ENCODE results near the genes PSPH and ZNF722.

DNA sequence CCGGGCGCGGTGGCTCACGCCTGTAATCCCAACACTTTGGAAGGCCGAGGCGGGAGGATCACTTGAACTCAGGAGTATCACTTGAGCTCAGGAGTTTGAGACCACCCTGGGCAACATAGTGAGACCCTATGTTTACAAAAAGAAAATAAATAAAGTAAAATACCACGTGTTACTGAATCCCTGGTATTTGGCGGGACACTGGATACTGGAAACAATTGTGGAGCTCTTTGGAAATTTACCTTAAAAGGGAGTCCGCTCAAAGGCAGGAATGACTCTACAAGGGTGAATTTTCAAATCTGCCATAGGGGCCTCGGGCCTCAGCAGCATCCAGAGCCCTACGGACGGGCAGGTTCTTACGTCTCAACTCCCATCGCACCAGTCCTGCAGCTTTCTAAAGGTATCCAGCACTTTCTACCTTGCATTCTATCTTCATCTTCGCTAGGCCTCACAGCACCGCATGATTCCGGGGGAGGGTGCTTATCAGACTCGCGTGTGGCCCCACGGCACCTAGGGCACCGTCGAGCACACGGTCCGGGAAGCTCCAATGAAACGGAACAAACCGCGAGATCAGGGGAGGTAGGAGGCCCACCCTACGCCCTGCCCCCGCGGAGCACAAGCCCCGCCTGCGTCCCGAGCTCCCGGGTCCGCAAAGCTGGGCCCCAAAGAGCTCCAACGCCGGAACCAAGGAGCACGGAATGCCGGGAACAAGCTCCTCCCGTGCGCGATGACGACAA is at the start of gene PSPH:
Gene PSPH, minus strand, starts transcription at position 546 of the 734 bp plus-strand sequence.
- PRO-cap: bidirectional peak, plus-strand start outside the sequence, minus-strand start at position 682 of the sequence

- PRO-cap: no peak
Observed at GRCh38 chr7:56072988-56073325, 8.9 kb downstream of the SUMF2 start.

DNA sequence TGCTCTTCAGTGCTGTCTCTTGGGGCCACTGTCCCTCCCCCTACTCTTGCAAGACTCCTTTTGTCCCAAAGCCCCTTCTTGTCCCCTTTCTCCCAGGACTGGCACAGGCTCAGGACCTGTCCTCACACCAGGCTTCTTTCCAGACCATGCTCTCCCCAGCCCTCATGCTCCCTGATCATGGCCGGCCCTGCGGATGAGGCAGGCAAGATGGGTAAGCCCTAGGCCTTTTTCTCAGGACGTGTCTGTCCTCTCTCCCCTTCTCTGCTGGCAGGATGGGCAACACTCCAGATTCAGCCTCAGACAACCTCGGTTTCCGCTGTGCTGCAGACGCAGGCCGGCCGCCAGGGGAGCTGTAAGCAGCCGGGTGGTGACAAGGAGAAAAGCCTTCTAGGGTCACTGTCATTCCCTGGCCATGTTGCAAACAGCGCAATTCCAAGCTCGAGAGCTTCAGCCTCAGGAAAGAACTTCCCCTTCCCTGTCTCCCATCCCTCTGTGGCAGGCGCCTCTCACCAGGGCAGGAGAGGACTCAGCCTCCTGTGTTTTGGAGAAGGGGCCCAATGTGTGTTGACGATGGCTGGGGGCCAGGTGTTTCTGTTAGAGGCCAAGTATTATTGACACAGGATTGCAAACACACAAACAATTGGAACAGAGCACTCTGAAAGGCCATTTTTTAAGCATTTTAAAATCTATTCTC is 13.3 kb downstream of the PHKG1 start:
- PRO-cap: no peak

DNA sequence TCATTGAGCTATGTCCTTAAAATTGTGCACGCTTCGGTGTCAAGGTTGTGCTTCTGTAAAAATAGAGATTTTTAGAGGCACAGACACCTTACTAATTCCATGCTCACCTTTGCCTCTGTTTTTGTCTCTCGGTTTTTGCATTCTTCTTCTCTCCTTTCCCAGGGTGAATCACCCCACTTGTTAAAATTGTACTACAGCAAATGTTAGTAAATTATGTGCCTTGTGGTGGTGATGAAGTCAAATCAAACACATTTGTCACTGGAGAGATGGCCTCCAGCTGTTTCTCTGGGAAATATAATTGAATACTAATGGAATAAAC is 48.3 kb upstream of the NUPR2 start:
- PRO-cap: no peak

DNA sequence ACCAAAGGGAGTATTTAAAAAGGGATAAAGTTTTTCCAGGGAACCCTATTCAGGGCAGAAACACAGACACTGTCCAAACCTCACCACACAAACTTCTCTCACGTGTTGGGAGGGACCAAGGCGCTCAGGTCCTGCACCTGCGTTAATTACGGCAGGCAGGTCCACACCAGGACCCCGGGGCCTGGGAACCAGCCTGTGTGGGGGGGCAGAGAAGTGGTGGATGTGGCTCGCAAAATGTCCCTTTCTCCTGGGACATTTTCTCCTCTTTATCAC is 73.5 kb upstream of the ZNF722 start:
- PRO-cap: no peak

DNA sequence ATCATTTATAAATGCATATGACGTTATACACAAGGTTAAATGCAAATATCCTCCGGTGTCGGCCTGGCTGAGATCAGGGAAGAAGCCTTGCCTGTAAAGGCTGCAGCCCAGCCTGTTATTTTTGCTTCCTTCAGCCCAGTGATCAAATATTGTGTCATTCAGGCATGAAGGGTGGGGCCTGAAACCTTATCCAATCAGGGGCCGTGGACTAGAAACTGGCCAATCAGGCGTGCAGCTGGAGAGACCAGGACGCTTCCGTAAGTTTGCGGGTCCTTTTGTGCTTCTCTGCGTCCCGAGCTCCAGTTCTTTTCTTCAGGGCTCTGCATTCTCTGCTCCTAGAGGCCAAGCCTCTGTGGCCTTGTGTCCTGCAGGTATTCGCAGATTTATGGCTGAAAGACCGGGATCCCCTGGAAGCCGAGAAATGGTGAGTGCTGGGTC is at the start of gene ZNF722:
Gene ZNF722, plus strand, starts transcription at position 273 of the 438 bp plus-strand sequence.
- PRO-cap: no peak

GRCh38 chr7:63999015-63999299 is 308 bp downstream of the ZNF722 start:
- PRO-cap: no peak

- PRO-cap: no peak
Observed at GRCh38 chr7:64510014-64510662, 52.7 kb downstream of the ZNF680 start.

DNA sequence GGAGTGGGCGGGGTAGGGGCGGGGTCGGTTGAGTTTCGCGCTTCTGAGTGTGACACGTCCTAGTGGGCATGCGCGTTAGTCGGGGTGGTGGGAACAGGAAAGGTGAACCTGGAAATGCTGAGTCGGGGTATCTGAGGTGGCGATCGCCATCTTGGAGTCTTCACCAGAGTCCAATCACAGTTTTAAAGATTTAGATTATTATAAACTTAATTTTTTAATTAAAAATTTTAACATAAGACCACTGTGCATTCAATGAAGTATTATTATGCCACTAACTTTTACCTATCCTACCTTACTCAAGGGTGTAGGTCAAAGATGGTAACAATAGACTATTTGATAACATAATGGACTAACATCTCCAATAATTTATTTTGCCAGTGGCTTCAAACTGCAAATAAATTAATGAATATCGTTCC is 45.8 kb downstream of the ZNF138 start:
- PRO-cap: no peak

DNA sequence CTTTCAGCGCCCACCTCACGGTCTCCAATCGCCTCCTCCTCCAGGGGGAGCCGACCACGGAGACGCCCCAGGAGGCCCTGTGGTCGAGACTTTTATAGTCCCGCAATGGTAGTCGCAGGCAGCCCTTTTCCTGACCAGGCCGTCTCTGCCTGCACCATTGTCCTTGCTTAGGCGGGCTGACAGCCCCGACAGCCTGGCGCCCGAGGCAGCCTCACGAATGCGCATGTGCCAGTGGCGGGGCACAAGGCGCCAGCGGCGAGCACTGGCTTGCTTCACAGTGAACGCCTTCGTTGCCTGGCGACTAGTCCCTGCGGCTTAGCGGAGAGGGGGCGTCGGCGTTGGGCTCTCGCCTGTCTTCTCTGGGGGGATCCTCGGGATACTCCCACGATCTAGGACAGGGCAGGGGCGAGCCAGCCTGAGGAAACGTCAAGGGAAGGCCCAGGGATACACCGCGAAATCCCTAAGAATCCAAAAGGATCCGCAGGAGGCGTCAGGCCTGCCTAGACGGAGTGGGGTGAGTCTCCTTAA is 20.7 kb upstream of the ZNF273 start:
- PRO-cap: bidirectional peak, plus-strand start at position 224 of the sequence, minus-strand start at position 147 of the sequence

DNA sequence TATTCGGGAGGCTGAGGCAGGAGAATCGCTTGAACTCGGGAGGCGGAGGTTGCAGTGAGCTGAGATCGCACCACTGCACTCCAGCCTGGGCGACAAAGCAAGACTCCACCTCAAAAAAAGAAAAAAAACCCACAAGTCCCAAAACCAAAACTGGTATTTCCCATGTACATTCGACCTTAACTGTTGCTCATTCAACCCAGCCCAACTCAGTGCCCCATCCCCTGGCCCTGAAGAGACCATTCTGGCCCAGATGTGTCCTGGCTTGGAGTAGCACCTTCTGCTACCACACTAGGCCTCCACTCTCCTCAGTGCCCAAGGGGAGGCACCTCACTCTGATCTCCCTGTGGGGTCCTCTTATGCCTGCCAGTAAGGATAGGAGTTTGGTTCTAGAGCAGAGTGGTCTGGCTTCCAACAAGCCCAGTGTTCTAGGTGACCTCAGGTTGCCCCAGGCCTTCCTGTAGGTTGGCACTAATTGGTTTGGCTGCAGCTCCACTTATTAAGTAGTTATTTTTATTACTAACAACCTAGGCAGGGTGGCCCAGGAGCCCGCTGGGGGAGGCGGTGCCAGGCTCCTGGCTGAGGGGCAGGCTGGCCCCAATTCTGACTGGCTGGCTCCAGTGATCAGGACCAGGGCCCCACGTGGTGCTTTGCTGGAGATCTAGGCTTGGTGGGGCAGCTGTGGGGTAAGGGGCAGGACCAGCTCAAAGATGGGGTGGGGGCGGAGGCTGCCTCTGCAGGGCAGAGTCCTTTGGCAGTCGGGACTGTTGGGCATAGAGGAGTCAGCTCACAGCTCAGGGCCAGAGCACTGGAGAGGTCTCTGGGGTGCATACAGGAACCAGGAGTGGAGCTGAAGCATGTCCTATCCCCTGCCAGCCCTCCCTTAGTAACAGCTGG is 2.2 kb downstream of the ASL start:
- PRO-cap: no peak

- PRO-cap: no peak
Observed at GRCh38 chr7:66555087-66555364, 73.7 kb upstream of the KCTD7 start.

- PRO-cap: no peak
Observed at GRCh38 chr7:66580375-66580819, 48.3 kb upstream of the KCTD7 start.

- PRO-cap: no peak
Observed at GRCh38 chr7:66629426-66629949, 807 bp downstream of the KCTD7 start.

- PRO-cap: no peak
Observed at GRCh38 chr7:66699961-66700531, 40.5 kb upstream of the RABGEF1 start.

- PRO-cap: no peak
Observed at GRCh38 chr7:66732106-66732460, 8.4 kb upstream of the RABGEF1 start.

DNA sequence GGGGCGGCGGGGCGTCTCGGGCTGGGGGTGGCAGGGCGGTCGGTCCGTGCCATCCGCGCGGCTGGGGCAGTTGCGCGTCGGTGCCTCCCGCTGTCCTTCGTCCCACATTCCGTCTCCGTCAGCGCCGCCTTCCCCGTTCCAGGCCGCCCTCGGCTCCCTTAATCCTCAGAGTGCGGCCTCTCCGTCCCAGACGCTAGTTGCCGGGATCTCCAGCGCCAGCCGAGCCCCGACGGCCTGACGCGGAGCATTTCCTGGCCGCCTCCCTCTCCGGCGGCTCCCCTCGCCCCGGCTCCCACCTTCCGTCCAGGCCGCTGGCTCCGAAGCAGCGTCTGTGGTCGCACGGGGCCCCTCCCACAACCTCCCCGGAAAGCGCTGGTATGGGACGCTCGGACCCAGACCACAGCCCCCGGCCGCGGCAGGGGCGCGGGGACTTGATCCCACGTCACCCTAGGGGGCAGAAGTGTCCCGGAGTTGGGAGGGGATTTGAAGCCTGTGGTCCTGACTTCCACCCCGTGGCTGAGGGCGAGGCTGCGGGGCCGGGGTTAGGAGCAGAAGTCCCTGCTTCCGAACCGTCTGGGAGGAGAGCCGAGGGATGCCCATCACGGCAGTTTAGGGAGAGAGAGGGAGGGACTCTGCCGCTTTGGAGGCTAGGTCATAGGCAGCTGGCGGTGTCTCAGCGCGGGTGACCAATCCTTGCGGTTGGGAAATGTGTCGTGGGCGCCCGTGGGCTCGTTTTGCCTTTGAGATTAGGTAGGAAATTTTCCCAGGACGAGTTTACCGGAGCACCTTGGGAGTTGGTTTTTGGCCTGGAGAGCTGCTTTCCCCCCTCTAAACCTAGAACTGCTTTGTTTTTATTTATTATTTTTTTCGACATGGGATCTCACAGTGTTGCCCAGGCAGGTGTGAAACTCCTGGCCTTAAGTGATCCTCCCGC is 581 bp downstream of the RABGEF1 start:
- PRO-cap: bidirectional peak, plus-strand start at position 189 of the sequence, minus-strand start at position 58 of the sequence; bidirectional peak, plus-strand start at position 302 of the sequence, minus-strand start at position 291 of the sequence; unidirectional peak, minus-strand start at position 594 of the sequence

GRCh38 chr7:66904324-66905096 is 16.5 kb upstream of the TMEM248 start:
- PRO-cap: no peak

DNA sequence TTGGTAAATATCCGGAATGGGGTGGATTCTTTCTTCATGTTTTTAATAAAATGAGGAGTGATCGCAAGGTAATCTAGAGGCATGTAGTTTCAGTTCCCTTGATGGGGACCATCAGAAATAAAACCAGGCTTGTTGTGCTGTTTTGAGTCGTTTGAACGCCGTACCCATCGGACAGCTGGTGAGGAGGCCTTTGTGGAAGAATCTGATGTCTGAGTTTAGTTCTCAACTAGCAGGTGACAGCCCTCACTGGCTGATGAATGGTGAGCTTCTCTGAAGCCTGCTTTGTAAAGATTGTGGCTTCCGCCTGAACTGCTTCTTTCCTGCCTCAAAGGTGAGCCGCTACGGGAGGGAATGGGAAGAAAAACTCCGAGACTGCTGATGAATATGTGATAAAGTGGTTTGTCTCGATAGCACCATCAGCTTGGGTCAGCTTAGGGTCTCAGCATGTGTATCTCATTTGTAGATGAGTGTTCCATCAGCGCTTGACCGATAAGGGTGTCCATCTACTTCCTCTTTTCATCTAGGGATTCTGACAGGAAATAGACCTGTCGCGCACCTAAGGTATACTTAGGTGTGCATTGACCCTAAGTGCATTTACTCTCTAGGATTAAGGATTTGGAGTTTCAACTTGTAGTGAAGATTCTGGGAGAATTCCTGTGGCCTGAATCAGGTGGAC is 1.0 kb downstream of the TMEM248 start:
- PRO-cap: no peak

DNA sequence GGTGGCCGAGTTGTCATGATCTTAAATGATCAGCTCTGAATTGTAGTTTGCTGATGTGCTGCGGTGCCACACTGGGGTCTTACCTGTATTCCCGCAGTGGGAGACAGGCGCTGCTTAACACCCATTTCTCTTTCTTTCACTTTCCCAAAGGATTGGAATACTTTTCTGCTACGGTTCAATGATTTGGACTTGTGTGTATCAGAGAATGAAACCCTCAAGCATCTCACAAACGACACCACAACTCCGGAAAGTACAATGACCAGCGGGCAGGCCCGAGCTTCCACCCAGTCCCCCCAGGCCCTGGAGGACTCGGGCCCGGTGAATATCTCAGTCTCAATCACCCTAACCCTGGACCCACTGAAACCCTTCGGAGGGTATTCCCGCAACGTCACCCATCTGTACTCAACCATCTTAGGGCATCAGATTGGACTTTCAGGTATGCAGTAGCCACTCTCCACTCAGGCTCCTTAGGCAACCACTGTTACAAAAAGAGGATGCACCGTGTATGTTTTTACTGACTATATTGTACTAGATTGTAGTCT is 23.9 kb downstream of the TMEM248 start:
- PRO-cap: no peak

Measured in sciatic nerve (tissue), 1 donor.